HTR-8/SVneo (cell line): ENCODE measurements around a stretch of chr5.

DNA sequence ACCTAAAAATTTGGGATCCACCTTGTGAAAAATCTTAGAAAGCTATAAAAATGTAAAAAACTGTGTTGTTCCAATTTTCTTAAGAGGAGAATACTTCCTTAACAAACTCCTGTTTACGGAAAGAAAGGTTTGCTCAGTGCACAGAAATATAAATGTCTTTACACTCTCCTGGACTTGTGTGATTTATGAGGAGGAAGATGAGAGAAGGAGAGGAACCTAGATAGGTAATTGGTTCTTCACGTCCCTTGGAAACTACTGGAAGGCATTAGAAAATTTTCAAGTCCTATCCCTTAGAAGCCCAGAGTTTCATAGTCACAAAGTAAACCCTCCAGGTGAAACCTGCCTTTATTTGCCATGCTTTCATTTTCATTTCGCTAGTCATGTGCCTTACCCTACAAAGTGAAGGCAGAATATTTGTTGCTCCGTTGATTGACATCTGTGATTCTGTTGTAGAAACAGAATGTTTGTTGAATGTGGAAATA, 34.6 kb upstream of the CAST start:
- RRBS, result no CpG with 5 or more reads among the region's 4 CpGs

DNA sequence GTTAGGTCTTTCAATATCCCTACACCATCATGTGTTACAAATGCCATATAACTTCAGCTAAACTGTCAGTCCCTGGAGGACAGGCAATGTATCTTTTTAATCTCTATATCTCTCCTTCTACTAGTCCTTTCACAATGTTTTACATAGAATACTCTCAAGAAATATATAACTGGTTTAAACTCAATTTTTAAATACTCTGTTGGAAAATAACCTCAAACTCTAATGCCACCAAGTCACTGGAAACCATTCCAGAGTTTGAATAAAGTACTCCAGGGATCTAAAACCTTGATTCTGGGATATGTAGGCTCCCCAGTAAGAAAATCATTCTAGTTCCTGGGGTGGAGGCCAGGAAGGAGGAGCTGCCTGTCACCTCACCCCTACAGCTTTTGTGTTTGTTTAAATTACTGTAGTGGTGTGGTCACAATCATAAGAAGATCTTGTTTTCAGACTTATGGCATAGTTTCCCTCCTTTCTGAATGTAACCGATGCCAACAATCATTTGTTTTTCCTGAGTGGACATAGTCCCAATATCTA, 1.8 kb upstream of the CAST start:
- RRBS, result no CpG with 5 or more reads among the region's 1 CpG

- RRBS, result no CpG with 5 or more reads among the region's 21 CpGs
These were observed 1.1 kb upstream of the CAST start for GRCh38 chr5:96660864-96661785.

- RRBS, result no CpG with 5 or more reads among the region's 13 CpGs
These were observed 64.5 kb downstream of the ERAP1 start for GRCh38 chr5:96743117-96743845.

GRCh38 chr5:96803577-96804143, 4.1 kb downstream of the ERAP1 start:
- RRBS, result no CpG with 5 or more reads among the region's 7 CpGs

GRCh38 chr5:96810023-96810274, 2.2 kb upstream of the ERAP1 start:
- RRBS, result no CpG with 5 or more reads among the region's 8 CpGs

DNA sequence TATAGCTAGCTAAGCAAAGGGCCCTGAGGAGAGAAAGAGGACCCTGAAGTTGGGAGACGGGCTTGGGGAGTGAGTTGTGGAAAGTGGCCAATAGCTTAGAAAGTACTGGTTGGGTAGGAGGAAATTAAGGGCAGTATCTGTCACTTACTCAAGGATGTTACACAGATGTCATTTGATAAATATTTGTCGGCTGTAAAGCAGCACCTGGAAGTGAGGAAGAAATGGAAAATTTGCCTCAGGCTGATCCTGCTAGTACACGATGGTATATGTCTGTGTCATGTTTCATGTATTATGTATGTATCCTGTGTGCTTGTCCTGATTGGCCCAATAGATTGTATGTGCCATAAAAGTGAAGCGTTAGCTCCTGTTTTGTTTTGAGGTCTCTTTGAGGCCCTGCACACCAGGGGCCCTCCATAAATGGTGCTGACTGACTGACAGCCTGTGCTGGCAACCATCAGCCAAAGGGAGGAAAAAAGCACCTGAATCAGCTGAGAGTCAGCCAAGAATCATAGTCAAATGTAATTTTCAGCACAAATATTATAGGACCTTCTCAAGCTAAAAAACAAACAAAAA, 11.9 kb upstream of the LNPEP start:
- RRBS, result no CpG with 5 or more reads among the region's 4 CpGs

GRCh38 chr5:97034049-97034526, 98.2 kb downstream of the LNPEP start:
- RRBS, result no CpG with 5 or more reads among the region's 4 CpGs

- RRBS, result no CpG with 5 or more reads among the region's 4 CpGs
These were observed 446.2 kb upstream of the RIOK2 start for GRCh38 chr5:97629262-97629707.

- RRBS, result under 1% methylated on average over 16 of the region's 28 CpGs
These were observed 4.8 kb upstream of the RGMB start for GRCh38 chr5:98768704-98769043.

GRCh38 chr5:98774024-98774765, 732 bp downstream of the RGMB start:
- RRBS, result under 1% methylated on average over 45 of the region's 72 CpGs

GRCh38 chr5:98876246-98876711, 52.5 kb downstream of the CHD1 start:
- RRBS, result no CpG with 5 or more reads among the region's 9 CpGs

- RRBS, result 2% methylated on average over 39 of the region's 78 CpGs
These were observed 871 bp downstream of the CHD1 start for GRCh38 chr5:98927685-98928587.

DNA sequence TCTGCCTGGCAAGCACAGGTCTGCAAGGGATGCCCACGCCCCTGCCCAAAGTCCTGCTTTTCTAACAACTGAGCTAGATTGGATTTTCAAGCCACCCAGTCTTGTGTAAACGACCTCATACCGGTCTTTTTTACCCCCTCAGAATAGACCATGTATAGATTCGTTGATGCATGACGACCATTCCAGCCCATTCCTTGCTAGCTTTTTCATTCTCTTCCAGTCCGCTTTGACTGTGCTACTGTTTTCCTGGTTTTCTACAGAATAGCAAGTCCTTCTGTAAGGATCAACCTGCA, 1.7 kb downstream of the ST8SIA4 start:
- RRBS, result no CpG with 5 or more reads among the region's 6 CpGs

DNA sequence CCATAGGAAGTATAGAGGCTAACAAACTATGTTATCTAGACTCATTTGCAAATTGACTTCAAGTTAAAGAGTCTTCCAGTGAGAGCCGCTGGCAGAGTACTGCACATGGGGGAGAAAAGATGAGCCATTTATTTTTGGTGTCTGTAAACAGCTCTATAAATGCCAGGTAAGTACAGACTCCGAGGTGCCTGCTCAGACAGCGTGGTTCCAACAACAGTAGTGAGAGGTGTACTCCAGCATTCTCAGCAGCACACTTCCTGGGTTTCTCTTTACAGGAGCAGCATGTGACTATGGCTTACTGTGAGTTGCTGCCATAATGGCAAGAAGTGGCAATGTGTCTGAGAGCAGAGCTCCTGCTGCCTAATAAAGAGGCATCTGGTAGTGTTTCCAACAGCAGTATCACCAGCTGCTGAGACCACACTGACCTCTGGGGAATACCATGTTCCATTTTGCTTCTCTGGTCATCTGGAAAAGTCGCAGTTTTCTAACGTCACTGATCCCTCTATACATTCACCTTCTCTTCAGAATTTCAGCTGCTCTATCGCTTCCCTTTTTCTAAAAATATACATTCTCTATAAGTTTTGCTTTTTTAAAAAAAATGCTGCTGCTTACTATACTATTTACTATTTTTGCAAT, 398.2 kb downstream of the SLCO4C1 start:
- RRBS, result no CpG with 5 or more reads among the region's 6 CpGs

DNA sequence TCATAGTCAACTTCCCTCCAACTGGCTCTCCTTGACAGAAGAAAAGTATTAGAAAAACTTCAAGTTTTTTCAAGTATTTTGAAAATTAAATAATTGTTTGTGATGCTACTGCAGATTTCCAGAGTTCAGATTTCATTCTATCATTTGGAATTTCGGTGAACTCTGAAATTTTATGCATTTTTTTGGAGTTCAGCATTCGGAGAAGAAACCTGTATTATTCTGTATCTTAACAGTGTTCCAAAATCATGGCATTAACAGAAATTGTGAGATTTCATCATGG, 175.2 kb downstream of the SLCO4C1 start:
- RRBS, result no CpG with 5 or more reads among the region's 2 CpGs

GRCh38 chr5:102154933-102155519, 141.1 kb downstream of the SLCO4C1 start:
- RRBS, result 96% methylated on average over 6 of the region's 43 CpGs

- RRBS, result no CpG with 5 or more reads among the region's 4 CpGs
These were observed 167.0 kb downstream of the PAM start for GRCh38 chr5:102922024-102922494.